Spleen (tissue), 7 donors: ENCODE measurements around the genes CDH5 and BEAN1.

DNA sequence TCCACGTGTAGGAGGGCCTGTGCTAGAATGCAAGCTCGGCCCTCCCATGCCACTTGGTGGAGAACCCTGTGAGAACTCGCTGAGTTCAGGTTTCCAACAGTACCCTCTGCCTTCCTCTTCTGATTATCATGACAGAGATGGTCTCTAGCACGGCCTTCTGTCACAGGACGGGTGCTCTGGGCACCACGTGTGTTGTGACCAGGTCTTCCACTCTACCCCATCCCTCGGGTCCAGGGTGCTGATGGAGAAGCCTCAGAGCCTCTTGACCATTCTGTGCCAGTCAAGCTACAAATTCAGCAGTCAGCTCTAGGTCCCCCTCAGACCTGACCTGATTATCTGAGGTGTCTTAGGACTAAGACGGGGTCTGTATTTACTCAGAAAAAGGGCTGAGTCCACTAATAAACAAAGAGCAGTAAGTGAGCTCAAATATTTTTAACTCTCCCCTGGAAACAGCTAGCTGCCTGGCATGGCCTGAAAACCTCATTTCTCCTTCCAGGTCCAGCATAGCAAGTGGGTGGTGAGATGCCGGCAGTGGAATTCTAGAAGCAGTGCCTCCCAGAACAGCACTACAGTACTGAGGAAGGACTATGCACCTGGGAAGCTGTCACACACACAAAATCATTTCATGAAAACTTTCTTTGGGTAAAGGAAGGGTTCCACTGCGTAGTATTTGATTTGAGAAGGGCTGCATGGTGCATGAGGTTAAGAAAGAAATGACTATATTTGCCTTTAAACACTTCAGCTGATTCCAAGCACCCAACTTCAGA, 29.4 kb upstream of the CFAP20 start:
- PRO-cap, 4 experiments: no peak in any of the 4 experiments
- RAMPAGE, long total RNA, 4 experiments: no peak in any of the 4 experiments

- PRO-cap, 4 experiments: no peak in any of the 4 experiments
- RAMPAGE, long total RNA, 4 experiments: no peak in any of the 4 experiments
These were observed 34.6 kb downstream of the GINS3 start for GRCh38 chr16:58426843-58427283.

DNA sequence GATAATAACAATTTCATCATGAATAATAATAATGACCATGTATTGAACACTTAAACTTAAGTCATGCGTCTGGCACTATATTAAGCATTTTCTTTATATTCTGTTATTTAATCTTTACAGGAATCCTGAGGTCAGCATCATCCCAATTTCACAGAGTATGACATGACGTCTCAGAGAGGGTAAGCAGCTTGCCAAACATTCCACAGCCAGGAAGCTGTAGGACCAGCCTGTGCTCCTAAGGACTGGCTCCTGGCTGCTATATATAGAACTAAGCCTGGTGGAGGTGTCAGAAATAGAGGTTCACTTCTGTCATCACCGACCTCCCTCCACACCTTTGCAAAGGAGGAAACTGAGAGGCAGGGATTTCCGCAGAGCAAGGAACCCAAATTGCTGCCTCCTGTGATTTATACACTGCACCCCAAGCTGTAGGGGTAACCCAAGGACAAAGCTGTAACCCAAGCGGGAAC, 37.9 kb upstream of the NDRG4 start:
- PRO-cap, 4 experiments: no peak in any of the 4 experiments
- RAMPAGE, long total RNA, 4 experiments: no peak in any of the 4 experiments

- PRO-cap, 4 experiments: no peak in any of the 4 experiments
- RAMPAGE, long total RNA, 4 experiments: no peak in any of the 4 experiments
These were observed 1.4 kb downstream of the NDRG4 start for GRCh38 chr16:58500941-58502178.

GRCh38 chr16:58530666-58531445, 15.5 kb downstream of the SETD6 start:
- PRO-cap, 4 experiments: no peak in any of the 4 experiments
- RAMPAGE, long total RNA, 4 experiments: no peak in any of the 4 experiments

GRCh38 chr16:58543559-58543991, 28.3 kb downstream of the SETD6 start:
- PRO-cap, 4 experiments: no peak in any of the 4 experiments
- RAMPAGE, long total RNA, 4 experiments: no peak in any of the 4 experiments

DNA sequence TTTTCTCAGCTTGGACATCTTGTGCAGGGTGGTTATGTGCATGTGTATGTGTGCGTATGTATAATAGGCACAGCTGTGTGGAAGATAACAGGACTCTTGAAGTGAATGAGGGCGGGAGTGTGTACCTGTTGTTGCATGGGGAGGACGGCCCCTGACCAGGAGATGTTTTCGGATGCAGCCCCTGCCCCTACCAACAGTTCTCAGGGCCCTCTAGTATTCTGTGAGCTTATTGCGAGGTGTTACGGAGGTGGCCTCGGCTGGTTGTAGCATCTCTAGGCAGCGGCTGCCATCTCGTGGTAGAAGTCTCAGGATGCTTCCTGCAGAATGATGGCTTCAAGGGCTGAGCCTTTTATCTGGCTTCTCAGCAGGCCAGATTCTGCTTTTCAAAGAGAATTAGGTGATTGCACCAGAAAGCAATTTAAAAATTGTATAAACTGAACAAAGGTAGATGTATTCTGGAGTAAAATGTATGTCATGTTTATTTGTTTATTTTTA, 22.2 kb upstream of the GOT2 start:
- PRO-cap, 4 experiments: no peak in any of the 4 experiments
- RAMPAGE, long total RNA, 4 experiments: no peak in any of the 4 experiments

- PRO-cap, 4 experiments: no peak in any of the 4 experiments
- RAMPAGE, long total RNA, 4 experiments: no peak in any of the 4 experiments
These were observed 476.8 kb upstream of the GOT2 start for GRCh38 chr16:59210776-59211439.

DNA sequence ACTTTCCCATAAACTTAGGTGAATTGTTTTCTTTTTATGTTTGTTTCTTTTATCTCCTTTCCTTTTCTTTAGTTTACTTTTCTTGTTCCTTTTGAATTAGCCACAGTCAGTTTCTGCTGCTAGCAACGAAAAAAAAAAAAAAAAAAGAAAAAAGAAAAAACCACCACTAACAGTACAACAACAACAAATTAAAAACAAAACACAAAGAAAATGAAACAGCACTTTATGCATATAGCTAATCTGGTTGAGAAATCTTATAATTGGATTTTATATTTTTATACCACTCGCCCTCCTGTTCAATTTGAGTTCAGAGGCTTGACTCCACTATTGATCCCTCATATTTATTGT, 1147.9 kb downstream of the CDH11 start:
- PRO-cap, 4 experiments: no peak in any of the 4 experiments
- RAMPAGE, long total RNA, 4 experiments: no peak in any of the 4 experiments

DNA sequence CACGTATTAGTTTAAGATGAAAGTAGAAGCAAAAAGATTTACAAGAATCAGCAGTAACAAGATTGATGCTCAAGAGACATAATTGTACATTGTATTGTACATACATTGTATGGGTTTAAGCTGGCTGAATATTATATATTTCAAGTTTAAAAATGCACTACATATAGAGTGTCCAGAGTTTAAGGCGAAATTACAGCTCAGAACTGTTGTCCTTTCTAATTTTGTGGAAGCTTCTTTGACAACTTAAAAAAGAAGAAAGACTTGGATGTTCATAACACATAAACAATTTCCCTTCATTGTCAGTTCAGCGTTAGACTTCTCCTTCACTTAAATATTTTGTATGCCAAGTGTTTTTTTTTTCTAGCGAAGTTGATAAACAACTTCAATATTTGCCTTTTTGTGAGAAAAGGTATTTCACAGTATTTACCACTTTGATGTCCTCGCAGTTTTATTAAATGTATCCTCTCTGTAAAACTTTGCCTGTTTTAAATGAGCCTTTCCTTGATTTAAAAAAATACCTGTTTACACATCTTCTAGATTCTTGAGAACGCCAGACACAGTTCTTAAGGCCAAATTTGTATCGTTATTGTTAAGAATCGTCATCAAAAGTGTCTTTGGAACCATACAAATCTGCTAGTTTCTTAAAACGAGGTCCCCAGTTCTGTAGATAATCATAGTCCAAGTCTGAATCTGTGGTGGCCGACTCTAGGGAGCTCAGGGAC, 174.7 kb downstream of the CDH11 start:
- PRO-cap, 4 experiments: no peak in any of the 4 experiments
- RAMPAGE, long total RNA, 4 experiments: no peak in any of the 4 experiments

- PRO-cap, 4 experiments: no peak in any of the 4 experiments
- RAMPAGE, long total RNA, 4 experiments: start-site peak on the minus strand in 1 of 4 experiments, at chr16:64992922-64992967 at its widest, 117 reads per replicate
These were observed 129.0 kb downstream of the CDH11 start for GRCh38 chr16:64992867-64993293.

DNA sequence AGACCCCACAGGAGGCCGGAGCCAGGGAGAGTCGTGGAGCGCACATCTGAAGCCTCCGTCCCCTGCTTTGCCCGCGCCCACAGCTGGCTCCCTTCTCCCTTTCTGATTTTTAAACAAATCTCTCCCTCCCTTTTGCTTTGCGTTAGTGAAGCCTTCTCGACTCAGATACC, 382 bp downstream of the CDH11 start:
- PRO-cap, 4 experiments: no peak in any of the 4 experiments
- RAMPAGE, long total RNA, 4 experiments: no peak in any of the 4 experiments

DNA sequence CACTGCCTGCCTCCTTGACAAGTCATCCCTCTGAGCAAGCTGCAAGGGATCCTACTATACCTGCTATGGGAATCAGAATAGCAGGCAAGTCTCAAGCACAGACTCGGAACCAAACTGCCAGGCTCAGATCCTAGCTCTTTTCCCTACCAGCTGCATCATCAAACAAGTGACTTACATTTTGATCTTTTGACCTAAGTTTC, 512.6 kb upstream of the CDH11 start:
- PRO-cap, 4 experiments: peak in 2 of 4 experiments; most common minus-strand start position 95 of the sequence (in 2)
- RAMPAGE, long total RNA, 4 experiments: no peak in any of the 4 experiments

GRCh38 chr16:66366357-66366999, at the start of gene CDH5:
CDH5 (plus strand) TSS chr16:66366691.
- PRO-cap, 4 experiments: peak in 4 of 4 experiments; most common plus-strand start chr16:66366657 (in 4); most common minus-strand start chr16:66366508 (in 1)
- RAMPAGE, long total RNA, 4 experiments: start-site peak on the plus strand in 4 of 4 experiments, at chr16:66366612-66366716 at its widest, 253 to 651 reads per replicate

DNA sequence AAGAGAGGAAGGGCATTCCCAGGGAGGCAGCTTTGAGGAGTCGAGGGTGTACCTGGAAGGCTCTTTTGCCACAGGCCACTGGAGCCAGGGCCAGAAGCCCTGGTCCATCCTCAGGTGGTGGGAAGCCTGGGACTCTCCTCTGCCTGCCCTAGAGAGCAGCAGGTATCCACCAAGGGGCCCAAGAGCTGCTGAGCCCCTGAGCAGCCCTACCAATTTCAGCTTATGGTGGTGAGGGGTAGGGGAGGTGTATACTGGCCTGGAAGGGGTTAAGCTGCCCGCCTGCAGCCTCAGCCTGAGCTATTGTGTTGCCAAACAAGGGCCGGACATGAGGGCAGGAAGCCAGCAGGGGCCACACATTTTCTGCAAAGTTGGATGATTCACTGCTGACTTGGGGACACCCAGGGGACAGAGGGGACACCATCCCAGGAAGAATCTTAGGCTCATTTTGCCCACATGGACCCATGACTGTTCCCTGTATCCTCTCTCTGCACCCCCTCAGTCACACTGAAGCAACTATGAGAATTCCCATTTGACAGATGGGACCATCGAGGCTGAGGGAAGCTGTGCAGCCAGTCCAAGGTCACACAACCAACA, 1.8 kb downstream of the CDH5 start:
- PRO-cap, 4 experiments: no peak in any of the 4 experiments
- RAMPAGE, long total RNA, 4 experiments: no peak in any of the 4 experiments

DNA sequence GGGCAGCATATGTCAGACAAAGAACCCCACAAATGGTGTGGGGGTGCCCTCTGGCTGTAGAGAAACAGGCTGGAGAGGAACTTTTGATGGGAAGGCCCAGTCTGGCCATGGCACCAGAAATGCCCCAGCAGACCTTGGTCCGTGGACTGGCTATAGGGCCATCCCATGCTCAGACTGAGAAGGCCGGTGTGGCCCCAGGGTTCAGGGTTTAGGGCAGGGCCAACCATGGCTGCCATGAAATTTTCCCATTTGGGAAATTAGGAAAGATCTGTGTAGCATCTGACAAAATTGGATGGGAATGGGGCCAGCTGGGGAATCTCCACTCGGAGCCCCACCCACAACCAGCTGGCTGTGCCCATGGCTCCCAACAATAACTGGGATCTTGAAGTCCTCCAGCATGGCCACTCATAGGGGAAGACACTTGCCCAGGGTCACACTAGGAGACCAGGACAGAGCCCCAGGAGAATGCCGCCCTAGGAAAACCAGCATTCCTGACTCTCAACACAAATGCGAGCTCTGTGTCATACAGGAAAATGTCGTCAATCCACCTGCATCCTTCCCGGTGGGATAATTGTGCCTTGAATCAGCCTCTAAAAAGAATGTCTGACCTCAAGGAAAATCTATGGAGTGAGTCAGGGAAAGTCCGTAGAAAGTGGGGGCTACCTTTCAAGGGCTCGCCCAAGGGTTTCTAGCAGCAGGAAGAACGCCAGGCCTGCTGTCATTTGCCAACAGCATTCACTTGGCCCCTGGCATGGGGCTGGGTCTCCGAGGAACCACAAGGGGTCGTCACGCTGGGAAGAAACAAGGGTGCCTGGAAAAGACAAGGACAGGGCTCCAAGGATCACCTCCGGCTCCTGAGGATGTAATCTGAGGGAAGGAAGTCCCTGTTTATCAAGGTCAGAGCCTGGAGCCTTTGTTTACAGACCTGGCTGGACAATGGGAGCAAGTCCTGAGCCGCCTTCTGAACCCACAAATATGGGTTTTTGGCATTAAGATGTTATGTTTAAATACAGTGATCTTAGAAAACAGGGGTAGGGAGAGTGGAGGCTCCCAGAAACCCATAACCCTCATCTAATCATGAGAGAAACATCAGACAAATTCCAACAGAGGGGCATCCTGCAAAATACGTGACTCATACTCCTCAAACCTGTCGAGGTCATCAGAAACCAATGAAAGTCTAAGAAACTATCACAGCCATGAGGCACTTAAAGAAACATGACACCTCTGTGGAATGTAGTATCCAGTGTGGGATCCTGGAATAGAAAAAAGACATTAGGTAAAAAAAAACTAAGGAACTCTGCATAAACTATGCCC, 15.9 kb downstream of the CDH5 start:
- PRO-cap, 4 experiments: no peak in any of the 4 experiments
- RAMPAGE, long total RNA, 4 experiments: no peak in any of the 4 experiments

DNA sequence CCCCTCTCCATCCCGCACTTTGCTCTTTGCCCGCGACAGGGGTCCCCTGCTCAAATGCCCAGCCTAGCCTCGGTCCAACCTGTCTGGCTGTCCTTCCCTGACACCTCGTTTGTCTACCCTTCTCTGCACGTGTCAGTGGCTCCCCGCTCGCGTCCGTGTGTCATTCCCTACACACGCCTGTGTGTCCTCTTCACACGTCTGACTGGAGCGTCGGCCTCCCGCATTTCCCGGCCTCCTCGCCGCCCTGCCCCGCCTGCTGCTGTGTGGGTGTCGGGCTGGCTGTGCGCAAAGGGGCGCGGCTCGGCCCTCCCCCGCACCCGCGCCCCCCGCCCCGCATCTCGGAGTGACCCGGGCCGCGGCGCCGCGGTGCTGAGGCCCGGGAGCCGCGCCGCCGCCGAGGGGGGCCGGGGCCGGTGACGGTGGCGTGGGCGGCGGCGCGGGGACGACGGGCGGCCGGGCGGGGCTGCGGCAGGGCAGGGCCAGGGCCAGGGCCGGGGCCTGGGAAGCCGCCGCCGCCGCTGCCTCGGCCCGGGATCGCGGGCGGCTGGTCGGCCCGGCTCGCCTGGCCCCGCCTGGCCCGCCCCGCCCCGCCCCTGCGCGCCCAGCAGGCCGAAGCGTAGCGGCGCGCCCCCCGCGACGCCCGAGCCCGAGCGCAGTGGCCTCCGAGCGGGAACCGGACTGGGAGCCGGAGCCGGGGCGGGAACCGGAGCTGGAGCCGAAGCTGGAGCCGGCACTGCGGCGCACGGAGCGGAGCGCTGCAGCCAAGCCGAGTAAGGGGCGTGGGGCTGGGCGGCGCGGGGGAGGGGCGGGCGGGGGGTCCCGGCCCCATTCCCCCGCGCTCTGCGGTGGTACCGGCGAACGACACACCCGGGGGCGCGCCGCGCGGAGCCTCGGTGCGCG, at the start of gene BEAN1:
TSS of gene BEAN1 (plus strand) at position 634 of the 900 bp plus-strand sequence.
- PRO-cap, 4 experiments: no peak in any of the 4 experiments
- RAMPAGE, long total RNA, 4 experiments: no peak in any of the 4 experiments

DNA sequence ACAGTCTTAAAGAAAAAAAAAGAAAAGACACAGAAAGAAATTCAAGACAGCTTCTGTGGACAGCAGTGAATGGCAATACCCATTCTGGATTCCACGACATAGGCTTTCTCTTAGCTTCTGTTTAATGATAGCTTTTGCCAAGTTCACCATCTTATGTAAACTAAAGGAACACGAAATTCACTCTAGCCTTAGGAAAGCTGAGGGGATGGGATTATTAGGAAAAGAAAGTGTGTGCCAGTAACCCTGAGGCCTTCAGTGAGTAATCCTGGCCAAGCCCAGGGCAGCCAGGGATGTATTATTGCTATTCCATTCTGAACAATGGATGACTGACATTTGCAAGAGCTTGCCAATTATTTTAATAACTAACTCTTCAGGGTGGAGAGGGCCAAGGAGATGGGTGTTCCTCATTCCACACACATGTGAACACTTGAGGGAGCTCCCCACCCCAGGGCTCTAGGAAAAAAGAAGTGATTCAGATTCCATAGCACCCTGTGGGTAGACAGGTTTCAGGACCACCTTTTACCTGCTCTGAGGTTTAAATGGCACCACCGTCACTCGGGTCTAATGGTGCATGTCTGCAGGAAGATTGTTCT, 41.7 kb downstream of the TK2 start:
- PRO-cap, 4 experiments: no peak in any of the 4 experiments
- RAMPAGE, long total RNA, 4 experiments: no peak in any of the 4 experiments

DNA sequence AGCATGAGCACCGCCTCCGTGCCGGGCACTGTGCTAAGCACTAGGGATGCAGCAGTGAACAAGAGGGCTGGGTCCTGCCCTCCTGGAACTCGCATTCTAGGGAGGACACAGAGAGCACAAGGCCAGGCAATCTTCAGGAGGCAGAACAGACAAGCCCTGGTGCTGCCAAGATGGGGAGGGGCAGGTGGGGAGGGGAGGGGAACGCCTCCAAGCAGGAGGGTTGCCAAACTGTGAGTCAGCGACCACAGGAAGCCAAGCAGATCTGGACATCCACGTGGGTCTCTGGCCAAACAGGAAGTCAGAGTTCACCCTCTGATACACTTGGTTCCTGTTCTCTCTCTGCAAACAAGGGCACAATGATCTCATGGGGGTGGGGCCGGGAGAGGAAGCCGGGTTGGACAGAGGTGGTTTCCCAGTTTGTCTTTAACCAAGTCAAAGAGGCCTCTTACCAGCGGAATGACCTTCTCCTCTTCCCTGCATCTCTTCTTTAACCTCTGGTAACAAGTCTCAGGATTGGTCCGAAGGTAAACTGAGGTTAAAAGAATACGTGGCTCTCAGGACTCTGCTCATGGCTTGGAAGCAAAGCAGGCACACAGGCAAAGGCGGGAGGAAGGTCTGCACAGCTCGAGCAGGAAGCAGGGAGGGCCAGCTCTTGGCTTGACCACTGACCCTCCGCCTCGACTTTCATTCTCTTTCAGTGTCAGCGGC, 33.1 kb downstream of the TK2 start:
- PRO-cap, 4 experiments: peak in 4 of 4 experiments; most common plus-strand start position 435 of the sequence (in 3); most common minus-strand start position 147 of the sequence (in 4)
- RAMPAGE, long total RNA, 4 experiments: start-site peak on the plus strand in 1 of 4 experiments, centred at position 428 of the sequence, 7 reads per replicate; start-site peak on the minus strand in 1 of 4 experiments, centred at position 479 of the sequence, 20 reads per replicate

GRCh38 chr16:66616119-66616670, 11.7 kb downstream of the CMTM3 start:
- PRO-cap, 4 experiments: no peak in any of the 4 experiments
- RAMPAGE, long total RNA, 4 experiments: no peak in any of the 4 experiments